Colic lymph node (tissue), 1 donor: Measurements from ENCODE around the genes TM2D3 and OR4F6.

GRCh38 chr15:101086301-101086933 is 165.4 kb downstream of the CHSY1 start:
- PRO-cap: no peak

- PRO-cap: no peak
Observed at GRCh38 chr15:101170606-101171116, 81.2 kb downstream of the CHSY1 start.

DNA sequence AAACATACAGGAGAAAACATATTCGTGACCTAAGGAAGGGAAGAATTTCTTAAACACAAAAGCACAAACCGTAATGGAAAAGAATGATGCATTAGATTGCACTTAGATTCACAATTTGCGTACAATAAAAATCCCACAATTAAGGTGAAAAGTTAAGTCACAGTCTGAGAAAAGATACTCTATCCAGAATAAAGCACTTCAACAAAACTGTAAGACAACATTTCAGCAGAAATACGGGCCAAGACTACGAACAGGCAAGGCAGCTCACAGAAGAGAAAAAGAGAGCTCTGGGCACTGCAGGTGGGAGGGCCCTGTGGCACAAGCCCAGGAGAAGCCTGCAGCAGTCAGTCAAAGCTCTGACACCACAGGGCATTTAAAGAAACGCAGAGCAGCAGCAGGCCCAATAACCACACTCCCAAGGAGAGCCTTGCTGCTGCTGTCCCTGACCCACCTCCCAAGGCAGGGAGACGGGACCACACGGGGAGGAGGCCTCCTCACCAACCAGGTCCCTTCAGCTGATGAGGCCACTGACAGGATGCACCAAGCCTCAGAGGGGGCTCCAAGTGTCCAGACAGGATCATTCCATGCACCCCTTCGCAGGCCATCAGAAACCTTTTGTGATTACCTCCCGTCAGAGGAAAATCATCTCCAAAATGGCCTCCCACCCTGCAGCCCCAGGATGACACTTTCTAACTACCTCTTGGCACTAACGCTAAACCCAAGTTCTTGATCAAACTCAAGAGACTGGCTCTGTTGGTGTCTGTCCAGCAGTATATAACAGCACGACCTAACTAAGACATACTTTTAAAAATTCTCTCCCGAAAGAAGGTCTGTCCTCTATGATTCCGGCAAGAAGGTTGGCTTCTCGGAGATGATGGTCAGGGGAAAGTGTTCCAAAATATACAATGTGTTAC is 19.1 kb downstream of the CHSY1 start:
- PRO-cap: no peak

GRCh38 chr15:101334341-101334787 is 39.3 kb upstream of the SNRPA1 start:
- PRO-cap: no peak

GRCh38 chr15:101368754-101369185 is 73.7 kb upstream of the SNRPA1 start:
- PRO-cap: no peak

GRCh38 chr15:101501587-101502369 is 12.3 kb upstream of the PCSK6 start:
- PRO-cap: no peak

GRCh38 chr15:101610015-101610412 is 42.2 kb downstream of the TM2D3 start:
- PRO-cap: no peak

- PRO-cap: bidirectional peak, plus-strand start at chr15:101651950, minus-strand start at chr15:101651752; bidirectional peak, plus-strand start at chr15:101652033, minus-strand start at chr15:101651990; bidirectional peak, plus-strand start at chr15:101652476, minus-strand start at chr15:101652294
Observed at GRCh38 chr15:101651798-101652429, at the start of gene TM2D3. Gene TM2D3, minus strand, starts transcription at chr15:101652381.

- PRO-cap: no peak
Observed at GRCh38 chr15:101803281-101803669, at the start of gene OR4F6. Gene OR4F6, plus strand, starts transcription at chr15:101803509.